PC-3 (cell line): ENCODE results near the gene MB21D2.

DNA sequence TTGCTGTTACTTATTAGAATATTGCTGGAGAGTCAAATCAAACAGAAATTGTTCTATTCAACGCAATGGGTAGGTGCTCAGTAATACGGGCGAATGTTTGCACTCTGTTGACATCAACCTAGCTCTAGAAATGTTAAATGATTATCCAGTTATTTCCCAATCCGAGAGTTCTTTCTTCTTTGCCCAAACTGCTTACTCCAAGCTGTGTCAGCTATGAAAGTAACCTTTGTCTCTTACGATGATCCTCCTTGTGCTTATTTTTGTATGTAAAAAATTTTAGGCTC, 50.4 kb downstream of the GMNC start:
- RAMPAGE, long total RNA, result no peak

DNA sequence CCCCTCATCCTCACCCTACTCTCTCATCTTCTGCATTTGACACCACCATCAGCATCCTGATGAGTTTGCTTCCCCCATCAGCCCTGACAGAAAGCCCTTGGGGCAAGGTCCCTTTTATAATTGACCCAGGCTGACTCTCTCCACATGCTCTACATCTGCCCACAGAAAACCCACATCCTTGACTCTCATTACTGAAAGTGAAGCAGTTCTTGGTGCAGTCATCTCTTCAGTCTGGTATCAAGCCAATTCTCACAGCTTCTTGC, 36.5 kb downstream of the OSTN start:
- RAMPAGE, long total RNA, result no peak

DNA sequence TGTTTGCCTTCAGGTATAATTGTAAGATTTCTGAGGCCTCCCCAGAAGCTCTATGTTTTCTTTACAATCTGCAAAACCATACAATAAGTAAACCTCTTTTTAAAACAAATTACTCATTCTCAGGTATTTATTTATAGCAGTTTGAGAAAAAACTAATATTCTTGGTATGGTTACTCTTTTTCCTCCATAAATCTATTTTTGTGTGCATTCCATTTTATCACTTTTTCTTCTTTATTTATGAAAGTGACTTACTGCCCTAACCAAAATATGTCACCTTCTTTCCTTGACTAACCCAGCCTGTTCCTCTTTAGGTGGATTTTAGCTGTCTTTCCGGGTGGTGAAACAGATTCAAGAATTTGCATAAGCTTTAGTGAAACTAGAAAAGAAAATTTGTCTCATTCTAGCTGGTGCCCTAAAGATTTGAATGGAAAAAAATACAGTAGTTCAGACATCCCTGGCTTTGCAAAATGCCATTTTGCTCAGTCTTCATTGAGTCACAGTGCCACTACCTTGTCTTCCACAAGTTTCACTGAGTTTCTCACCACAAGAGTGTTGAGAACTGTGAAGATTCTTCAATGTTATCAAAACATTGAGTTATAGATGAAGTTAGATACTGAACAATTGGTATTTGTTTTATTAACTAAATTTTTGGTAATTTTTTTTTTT, 28.2 kb upstream of the CCDC50 start:
- RAMPAGE, long total RNA, result no peak

DNA sequence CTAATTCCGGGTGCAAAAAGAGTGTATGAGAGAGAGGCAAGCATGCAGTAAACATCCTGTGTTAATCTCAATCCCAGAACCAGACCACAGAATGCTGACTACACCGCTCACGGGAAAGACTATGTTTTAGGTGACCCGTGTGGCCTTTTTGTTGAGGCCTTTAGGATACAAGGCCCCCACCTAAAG, 328 bp upstream of the CCDC50 start:
- RAMPAGE, long total RNA, result no peak

GRCh38 chr3:191331132-191331452, 766 bp upstream of the UTS2B start:
- RAMPAGE, long total RNA, result no peak

GRCh38 chr3:192570651-192571135, 156.6 kb downstream of the FGF12 start:
- RAMPAGE, long total RNA, result no peak

GRCh38 chr3:192727876-192728389, 592 bp upstream of the FGF12 start:
- RAMPAGE, long total RNA, result no peak

DNA sequence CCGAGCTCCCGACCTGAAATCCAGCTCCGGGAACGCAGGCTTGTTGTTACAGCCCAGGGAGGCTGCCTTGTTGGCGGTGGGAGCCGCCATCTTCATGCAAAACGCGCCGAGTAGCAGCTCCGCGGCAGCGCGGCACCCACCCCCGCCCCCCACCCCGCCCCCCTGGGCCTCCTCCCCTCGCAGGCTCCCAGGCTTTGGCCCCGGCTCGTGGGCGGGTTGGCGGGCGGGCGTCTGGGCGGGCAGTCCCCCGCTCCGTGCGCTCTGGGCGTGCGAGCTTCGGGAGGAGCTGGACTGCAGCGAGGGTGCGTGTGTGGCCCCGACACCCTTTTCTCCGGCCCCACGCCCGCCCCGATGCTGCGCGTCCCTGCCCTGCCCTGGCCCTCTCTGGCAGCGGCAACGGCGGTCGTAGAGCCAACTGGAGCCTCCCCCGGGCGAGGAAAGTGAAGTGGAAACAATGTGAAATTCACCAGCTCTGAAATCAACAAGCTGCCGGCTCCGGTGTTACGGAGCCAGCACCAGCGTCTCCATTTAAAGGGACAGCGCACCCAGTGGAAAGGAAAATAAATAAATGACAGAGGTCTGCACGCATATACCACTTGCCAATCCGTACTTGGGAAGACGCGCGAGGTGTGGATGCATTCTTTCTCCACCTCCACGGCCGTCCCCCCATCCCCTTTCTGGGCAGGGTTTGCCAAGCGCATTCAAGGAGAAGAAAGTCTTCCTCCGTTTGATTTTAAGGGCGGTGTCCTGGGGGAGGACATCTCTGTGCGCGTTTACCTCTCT, at the start of gene MB21D2:
Gene MB21D2, minus strand, starts transcription at position 112 of the 783 bp plus-strand sequence.
- RAMPAGE, long total RNA, result no peak

GRCh38 chr3:193411516-193412019, 33.0 kb upstream of the ATP13A5 start:
- RAMPAGE, long total RNA, result no peak

GRCh38 chr3:193711366-193711915, 118.4 kb downstream of the OPA1 start:
- RAMPAGE, long total RNA, result no peak

DNA sequence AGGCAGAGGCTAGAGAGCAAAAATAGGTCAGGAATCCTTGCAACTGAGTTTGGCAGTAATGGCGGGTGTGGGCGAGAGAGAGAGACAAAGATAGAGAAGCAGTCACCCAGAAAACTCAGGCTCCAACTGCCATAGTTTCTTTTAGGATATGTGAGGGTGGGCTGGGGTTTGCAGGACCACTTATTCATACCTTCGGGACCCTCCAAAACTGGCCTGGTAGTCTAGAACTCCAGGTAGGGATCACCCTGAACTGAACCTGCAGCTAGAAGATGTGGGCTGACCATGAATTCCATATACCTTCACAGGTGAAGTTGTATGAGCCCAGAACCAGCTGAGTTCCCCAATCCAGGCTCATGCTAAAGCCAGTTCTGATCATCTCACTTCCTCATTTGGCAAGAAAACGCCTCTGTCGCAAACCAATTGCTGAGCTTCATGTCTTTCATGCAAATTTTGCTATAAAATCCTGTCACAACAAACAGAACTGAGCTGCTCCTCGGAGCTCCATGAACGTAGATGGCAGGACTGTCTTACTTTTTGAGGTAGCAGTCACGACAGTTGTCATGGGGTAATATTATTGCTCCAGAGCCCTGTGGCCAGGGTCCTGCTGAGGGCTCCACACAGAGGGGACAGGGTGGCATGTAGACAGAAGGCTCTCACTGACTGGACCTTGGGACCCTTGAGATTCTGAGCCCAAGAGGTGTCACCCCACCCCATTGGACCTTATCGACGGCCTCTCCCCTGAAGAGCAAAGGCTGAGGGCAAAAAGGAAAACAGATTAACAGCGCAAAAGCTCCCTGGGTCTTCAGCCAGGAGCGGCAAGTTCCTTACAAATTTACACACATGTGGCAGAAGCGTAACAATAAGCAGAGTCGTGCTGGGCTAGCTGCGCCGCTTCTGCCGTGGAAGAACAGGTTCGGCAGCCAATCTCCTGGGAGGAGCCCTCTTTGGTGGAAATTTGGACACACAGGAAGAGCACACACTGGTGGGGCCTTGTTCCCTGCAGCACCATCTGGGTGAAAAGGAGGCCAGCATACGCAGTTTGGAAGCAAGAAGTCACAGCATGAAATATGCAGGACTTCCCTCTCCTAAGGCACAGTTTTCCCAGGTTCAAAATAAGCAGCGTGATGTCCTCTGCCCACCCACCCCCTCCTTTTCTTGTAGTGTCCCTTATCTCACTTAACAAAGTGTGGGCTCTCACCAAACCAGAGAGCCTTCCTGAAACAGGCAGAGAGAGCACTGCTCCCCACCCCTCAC, 249.2 kb downstream of the OPA1 start:
- RAMPAGE, long total RNA, result no peak

DNA sequence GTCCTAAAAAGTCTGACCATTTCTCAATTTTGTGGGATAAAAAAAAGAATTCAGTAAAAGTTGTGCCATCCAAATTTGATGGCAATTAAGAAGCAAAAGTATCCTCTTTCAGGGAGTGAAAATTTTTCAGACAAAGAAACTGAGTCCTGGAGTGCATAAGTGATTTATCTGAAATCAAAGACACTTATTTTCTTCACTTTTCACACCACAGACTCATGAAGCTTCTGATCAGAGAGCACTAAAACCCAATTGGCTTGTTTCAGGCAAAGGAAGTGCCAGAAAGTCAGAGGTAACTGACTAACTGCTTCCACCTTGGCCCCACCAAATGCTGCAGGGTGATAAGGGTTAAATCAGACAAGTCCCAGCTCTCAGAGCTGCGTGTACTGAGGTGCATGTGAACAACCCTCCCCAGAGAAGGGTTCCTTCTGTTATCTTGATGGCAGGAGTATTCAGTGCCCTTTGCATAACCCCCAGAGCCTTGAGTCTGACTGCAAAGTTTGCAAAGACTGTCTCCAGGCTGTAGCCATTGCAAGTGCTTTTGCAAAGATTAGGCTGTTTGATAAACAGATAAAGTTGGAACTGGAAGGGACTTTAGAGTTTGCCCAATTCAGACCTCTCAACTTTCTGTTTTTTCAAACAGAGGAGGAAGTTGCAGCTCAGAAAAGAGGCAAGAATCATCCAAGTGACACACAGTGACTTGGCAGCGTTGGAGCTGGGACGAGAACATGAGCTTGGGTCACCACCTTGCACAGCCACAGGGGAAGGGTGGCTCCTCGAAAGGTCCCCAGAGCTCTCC, 225.1 kb upstream of the HES1 start:
- RAMPAGE, long total RNA, result no peak

DNA sequence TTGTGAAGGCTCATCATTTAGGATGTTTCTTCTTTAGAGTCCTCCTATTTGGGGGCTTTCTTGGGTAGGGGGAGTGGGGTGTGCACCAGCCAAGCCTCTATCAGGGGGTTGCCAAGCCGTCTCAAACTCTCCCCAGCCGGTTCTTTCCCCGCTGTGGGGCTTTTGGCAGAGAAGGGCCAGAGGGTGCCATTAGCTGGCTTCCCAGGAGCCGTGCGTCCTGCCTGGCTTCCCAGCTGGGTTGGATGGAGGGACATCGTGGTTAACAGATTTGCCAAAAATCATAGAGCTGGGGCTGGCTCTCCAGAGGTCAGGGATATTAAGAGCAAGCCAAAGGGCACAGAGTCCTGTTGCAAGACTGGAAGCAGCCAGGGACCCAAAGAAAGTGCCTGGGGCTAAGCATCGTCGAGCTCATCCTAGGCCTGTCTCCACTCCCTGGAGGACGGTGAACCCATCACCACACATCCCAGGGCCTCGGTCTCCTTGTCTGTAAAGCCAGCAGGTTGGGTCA, 104.6 kb upstream of the HES1 start:
- RAMPAGE, long total RNA, result no peak

GRCh38 chr3:194137896-194138204, 1.9 kb downstream of the HES1 start:
- RAMPAGE, long total RNA, result no peak

- RAMPAGE, long total RNA, result no peak
These were observed 67.5 kb downstream of the HES1 start for GRCh38 chr3:194203455-194203872.

DNA sequence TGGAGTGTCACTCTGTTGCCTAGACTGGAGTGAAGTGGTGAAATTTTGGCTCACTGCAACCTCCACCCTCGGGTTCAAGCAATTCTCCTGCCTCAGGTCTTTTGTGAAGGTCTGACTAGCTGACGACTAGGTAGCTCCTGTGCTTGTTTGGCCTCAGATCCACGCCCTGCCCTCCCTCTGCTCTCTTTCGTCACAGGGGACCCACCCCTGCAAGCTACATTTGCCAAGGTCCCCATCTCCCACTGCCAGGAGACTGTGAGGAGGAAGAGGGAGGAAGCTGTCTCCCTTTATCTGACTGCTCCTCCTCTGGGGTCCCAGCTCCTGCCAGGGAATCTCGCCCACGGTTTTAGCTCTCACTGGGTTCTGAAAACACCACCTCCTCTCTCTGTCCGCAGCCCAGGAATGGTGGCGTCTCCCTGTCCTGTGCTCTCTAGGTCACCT, 83.8 kb downstream of the CPN2 start:
- RAMPAGE, long total RNA, result no peak

DNA sequence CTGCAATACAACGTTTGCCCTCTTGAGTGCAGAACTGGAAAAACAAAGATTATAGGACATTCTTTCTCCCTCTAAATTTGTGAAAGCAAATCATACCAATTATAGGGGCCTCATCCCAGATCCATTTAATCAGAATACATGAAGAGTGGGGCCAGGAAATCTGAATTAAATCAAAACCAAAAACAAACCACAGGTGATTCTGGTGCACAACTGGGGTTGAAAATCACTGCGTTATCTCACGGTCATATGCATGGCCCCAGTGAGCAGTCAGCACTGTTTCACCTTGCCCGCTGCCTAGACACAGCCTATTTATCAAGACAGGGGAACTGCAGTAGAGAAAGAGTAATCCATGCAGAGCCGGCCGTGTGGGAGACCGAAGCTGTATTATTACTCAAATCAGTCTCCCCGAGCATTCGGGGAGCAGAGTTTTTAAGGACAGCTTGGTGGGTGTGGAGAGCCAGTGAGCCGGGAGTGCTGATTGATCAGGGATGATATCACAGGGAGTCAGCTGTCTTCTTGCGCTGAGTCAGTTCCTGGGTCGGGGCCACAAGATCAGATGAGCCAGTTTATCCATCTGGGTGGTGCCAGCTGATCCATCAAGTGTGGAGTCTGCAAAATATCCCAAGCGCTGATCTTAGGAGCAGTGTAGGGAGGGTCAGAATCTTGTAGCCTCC, 58.2 kb downstream of the TMEM44 start:
- RAMPAGE, long total RNA, result no peak

DNA sequence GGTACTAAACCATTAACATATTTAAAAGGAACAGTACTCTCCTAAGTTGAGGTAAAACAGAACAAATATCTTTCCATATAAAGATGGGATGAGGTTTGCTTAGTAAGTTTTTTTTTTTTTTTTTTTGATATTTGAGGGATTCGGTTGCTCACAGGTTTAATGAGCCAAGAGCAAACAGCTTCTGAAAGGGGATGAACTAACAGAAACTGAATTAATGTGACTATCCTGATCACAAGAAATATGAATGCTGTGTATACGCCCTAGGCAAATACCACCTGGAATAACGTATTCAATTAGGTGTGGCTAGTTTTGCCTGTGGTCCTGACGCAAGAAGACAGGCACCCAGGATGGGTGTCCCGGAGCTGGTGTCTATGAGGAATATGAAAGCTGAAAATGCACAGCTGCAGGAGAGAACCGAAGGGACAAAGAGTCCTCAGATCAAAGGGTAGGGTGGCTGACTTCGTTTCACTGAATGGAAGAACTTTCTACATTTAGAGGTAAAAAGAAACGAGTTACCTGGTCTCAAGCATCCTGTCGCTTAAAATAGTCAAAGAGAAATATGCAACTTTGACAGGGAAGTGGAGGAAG, 14.5 kb downstream of the LSG1 start:
- RAMPAGE, long total RNA, result no peak

DNA sequence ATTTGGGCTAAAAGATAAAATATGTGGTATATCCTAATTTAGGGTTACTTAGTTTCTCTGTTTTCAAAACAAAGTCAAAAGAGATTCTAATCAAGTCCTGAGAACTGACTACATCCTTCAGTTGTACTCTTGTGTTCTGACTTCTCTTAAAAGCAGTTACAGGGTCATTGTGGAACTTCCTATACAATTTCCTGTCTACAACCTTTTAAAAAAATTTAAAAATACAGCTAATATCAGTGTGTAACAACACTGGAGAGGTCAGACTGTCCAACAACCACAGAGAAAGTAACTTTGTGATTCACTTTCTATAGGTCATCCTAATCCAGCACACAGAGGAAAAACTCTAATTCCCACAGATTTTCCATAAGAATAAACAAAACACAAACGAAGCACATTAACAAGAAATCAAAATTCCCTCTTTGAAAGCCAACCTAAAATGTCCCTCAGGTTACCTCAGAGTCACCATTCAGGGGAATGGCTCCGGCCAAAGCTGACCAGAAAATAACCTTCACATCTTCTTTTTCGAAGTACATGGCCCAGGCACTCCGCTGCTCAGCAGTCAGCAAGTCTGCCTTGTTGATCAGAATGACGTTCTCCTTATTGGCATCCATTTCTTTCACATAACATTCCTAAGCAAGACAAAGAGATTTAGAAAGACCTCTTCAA, 13.4 kb downstream of the LSG1 start:
- RAMPAGE, long total RNA, result no peak

- RAMPAGE, long total RNA, result no peak
These were observed 2.9 kb downstream of the FAM43A start for GRCh38 chr3:194688501-194688988.